Mesangial cell (primary cell): ENCODE results near the genes OXNAD1 and RFTN1.

GRCh38 chr3:15648221-15648977 is 46.9 kb downstream of the BTD start:
- RAMPAGE, long total RNA, result no peak

DNA sequence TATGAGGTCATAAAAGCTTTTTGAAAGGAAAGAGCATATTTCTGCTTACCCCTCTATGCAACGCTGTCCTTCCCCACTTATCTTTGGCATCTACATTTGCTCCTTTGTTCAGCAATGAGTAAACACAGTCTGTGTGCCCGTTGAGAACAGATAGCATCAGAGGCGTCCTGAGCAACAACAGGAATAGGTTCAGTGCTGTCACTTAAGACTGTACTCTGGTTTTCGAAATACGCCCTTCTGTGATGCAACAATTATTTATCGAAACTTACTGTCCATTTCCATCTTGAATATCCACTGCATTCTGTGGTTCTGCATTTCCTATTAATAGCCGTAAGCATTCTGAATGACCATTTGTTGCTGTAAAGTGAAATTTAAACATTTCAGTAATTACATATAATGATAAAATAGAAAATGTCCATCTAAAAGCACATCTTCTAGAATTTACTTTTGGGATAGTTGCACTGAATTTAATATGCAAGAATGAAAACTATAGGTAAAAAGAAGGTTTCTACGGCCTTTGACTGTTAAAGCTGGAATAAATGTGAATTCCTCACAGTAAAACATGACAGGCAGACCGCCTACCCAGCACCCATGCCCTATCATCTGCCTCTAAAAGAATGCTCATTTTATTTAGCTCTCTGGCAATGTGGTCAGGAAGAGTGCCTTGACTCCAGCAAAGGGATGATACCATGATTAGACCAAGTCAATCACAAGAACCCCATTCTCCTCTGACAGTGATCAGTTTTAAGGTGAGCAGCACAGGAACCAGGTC is 84.6 kb downstream of the BTD start:
- RAMPAGE, long total RNA, result no peak

- RAMPAGE, long total RNA, result no peak
Measured at GRCh38 chr3:15800471-15800670, 2.6 kb upstream of the ANKRD28 start.

- RAMPAGE, long total RNA, result no peak
Measured at GRCh38 chr3:16050792-16051602, 123.5 kb upstream of the GALNT15 start.

DNA sequence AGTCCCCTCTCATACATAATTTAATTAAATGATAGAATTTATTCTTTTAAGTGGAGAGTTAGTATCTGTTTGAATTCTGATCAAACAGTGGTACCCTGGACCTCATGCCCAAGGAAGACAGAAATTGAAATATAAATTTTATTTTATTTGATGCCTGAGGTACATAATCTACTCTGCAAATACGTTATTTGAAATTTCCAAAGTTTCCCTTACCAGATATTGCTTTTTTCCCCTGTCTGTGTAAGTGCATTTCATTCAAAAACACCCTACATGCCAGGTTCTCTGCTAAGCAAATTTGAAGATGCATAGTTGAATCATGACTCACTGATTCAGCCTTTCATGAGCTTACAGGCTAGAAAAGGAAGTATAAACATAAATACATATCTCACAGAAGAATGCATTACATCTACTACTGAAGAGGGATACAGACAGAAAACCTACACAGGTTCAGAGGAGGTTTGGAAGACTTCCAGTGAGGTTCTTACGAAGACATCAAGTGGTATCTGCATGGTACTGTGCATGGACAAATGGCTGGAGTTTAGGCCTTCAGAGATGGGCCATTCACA is 105.5 kb upstream of the GALNT15 start:
- RAMPAGE, long total RNA, result no peak

GRCh38 chr3:16129976-16130344 is 44.5 kb upstream of the GALNT15 start:
- RAMPAGE, long total RNA, result no peak

- RAMPAGE, long total RNA, result no peak
Measured at GRCh38 chr3:16132802-16133400, 41.6 kb upstream of the GALNT15 start.

GRCh38 chr3:16203618-16204069 is 29.2 kb downstream of the GALNT15 start:
- RAMPAGE, long total RNA, result no peak

DNA sequence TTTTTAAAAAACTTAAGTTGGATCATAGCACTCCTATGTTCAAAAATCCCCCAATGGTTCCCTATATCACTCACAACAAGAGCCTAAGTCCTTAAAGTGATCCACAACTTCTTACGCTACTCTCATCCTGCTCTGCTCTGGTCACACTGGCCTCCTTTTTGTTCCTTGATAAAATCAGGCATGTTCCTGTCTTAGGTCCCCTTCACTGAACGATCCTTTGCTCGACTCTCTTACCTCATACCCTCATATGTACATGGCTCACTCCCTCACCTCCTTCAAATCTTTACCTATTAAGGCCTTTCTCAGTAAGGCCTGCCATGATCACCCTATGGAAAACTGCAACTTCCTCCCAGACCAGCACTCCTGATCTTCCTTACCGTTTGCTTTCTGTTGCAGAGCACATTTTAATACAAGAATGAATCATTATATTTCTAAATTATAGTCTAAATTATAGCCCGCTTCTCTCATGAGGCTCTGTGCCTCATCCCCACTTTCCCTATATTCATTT is 1.6 kb downstream of the DPH3 start:
- RAMPAGE, long total RNA, result no peak

DNA sequence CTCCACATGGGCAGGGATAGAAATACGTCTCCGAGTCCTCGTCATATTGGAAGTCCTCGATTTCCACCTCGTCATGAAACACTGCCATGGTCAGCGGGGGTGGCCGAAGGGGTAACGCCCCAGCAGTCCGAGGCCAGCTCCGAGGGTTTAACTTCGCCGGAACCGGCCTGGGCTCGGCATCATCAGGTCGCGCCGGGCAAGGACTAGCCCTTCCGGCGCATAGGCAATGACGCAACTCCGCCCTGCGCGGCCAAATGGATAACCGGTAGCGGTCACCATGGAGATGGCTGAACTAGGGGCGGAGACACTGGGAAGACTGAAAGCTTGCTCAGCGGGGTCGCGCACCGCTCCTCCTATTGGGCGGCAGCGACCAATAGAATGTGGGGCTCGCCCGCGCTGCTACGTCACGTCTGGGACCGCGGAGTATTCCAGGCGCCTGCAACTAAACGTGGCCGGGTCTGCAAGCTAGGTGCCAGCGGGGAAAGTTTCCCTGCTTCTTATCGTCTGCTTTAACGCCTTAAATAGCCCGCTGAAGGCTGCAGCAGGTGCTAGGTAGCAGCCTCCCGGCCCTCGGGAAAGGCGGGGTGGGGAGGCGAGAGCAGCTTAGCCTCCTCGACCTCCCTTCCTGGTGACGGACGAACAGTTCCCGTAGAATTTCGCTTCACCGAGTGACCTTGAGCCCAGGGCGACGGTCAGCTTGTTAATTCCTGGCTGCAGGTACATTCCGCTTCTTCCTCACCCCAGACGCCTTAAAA is at the start of gene OXNAD1:
TSS of gene OXNAD1 (plus strand) at position 424 of the 755 bp plus-strand sequence.
- RAMPAGE, long total RNA, result start-site peak on the minus strand centred at position 137 of the sequence, 78 bp wide, 404 reads

DNA sequence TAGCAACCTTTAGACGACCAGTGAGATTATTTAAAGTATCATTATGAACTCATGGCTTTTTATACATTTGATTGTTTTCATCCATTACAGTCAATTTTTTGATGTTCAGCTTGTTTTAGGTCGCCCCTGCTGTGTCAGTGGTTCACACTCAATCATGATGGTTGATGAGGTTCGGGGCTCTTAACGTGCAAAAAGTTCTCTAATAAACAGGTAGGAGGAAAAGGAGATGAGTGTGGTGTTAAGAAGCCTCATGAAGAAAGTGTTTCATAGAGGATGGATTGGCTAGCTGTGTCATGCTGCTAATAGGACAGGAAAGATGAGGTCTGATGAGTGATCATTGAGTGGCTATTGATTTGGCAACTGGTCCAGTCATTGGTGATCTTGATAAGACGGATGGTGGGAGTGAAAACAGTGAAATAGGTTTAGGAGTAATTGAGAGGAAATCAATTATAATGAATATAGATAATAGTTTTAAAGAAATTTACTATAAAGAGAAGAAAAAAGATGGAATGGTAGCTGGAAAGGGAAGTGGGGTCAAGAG is 42.2 kb downstream of the OXNAD1 start:
- RAMPAGE, long total RNA, result no peak

- RAMPAGE, long total RNA, result no peak
Measured at GRCh38 chr3:16374549-16375040, 109.6 kb downstream of the OXNAD1 start.

GRCh38 chr3:16513401-16514163 is at the start of gene RFTN1:
Gene RFTN1, minus strand, starts transcription at chr3:16513699.
- RAMPAGE, long total RNA, result start-site peak on the minus strand at chr3:16513613-16513673, 661 reads

GRCh38 chr3:16515652-16516418 is 2.3 kb upstream of the RFTN1 start:
- RAMPAGE, long total RNA, result no peak

GRCh38 chr3:16545139-16546066 is 31.9 kb upstream of the RFTN1 start:
- RAMPAGE, long total RNA, result no peak

DNA sequence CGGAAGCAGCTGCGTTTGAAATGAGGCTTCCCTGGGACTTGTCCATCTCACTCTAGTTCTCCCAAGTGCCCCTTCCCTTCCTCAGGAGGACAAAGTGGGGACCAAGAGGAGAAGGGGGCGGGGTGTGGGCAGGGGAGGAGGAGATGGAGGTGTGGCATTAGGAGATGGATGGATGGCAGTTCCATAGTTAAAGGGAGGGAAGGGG is 58.6 kb upstream of the DAZL start:
- RAMPAGE, long total RNA, result no peak

DNA sequence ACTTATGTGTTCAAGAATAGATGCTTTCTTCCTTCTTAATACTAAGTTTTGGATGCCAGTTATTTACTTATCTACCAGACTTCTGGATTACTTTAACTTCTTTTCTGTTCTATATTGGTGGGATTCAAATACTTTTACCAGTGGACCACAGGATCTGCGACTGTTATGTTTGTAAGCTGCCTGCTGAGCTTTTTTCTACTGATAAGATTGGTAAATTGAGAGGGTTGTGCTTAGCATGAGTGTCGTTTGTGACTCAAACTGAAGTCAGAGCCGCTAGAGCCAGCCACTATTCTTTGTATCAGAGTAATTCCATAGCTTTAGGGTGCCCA is 5.8 kb downstream of the PLCL2 start:
- RAMPAGE, long total RNA, result no peak

- RAMPAGE, long total RNA, result no peak
Measured at GRCh38 chr3:17077571-17078113, 192.9 kb downstream of the PLCL2 start.

DNA sequence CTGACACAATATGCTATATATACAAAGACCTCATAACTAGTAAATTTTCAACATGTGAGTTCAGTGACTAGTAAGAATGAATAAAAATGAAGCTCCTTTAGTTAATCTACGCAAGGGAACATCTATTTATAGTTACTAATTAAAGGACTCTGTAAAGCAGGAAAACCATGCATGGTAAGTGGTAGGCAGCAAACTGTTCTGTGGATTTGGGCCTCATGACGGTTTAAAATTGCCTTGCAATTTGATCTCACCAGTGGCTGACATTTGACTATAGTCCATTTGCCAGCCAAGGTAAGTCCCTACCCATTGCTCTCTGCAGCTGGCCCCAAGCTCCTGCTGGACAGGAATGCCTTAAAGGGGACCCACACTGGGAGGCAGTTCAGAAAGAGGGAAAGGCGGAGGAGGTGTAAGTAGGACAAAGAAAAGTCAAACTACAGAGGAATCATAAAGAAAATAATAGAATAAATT is 203.2 kb downstream of the PLCL2 start:
- RAMPAGE, long total RNA, result no peak

- RAMPAGE, long total RNA, result no peak
Measured at GRCh38 chr3:17166468-17167039, 281.8 kb downstream of the PLCL2 start.